H7 (cell line): Measurements from ENCODE around the genes STEAP4 and GATAD1.

GRCh38 chr7:87628815-87629322, 671 bp downstream of the RUNDC3B start:
- RAMPAGE, long total RNA: no peak

- RAMPAGE, long total RNA: no peak
Observed at GRCh38 chr7:88306277-88307263, at the start of gene STEAP4. Gene STEAP4 (minus strand): TSS chr7:88306894.

DNA sequence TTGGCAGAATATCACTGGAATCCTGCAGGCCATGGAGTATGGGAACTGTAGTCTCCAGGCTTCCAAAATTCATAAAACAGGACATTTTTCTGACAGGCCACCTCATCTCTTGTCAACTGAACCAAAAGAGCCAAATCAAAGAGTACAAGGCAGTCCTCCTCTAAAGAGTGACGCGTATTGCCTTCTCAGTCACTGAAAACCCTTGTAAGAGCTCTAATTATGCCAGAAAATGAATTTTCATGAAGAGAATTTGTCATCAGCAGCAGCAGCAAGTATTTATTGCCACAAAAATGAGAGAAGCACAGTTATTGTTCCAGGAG, 314.4 kb upstream of the STEAP1 start:
- RAMPAGE, long total RNA: no peak

GRCh38 chr7:90118536-90119097, 35.7 kb upstream of the STEAP1 start:
- RAMPAGE, long total RNA: no peak

DNA sequence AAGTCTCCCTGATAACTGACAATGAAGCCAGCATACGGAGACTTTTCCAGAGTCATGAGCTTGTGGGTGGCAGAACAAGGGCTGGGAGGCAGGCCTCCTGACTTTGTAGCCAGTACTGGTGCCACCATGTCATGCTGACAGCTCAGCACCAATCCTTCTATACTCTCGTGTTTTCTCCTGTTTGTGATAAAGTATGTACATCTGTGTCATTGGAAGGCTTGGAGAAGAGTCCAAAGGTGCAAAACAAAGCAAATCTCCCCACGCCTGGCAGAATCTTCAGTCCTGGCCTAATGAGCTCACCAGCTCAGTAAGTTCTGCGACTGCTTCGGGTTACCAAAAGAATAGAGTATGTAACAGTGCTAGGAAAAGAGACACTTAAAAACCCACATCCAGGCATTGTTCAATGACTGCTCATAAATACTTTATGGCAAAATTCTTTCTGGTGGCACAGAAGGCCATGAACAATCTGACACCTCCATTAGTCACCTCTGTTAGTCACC, 24.4 kb downstream of the STEAP1 start:
- RAMPAGE, long total RNA: no peak

DNA sequence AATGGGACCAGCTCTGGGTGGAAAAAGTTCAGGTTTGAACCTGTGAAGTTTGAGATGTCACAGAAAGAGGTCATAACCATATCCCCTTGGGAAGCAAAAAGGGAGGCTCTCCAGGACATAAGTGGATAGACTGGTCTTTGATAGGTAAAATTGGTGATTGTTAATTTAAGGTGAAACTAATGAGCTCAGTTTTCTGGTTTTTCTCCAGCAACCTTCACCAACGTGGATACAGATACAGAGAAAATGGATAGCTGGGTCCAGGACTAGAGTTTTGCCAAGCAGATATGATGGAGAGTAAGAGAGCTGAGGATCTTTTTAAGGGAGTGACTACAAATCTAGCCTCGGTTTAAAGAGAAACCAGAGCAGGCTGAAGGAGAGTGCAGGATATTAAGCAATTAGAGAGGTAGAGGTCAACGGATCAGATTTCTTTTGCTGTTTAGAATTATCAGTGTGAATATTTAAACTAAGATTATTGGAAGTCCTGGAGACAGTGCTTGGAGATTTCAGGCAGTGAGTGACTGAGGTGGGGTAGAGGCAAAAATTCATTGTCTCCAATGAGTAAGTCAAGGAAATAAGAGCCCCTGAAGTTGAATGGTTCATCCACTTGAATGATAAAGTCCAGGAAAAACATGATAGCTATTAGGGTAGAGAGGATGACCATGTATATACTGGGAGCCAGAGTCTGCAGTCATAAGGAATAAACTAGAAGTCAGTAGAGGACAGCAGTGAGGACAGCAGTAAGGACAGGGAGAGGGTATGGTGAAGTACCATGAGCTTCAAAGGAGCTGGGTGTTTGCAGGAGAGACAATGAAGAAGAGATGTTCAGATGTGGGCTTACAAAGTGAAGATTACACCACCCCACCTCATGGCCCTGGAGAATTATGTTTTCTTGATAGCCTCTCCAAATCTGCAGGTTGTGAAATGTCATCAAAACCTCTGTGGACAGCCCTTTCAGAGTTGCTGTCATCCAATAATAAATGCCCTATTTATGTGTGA, 3.1 kb downstream of the STEAP2 start:
- RAMPAGE, long total RNA: no peak

GRCh38 chr7:90231298-90231692, 13.7 kb upstream of the CFAP69 start:
- RAMPAGE, long total RNA: no peak

DNA sequence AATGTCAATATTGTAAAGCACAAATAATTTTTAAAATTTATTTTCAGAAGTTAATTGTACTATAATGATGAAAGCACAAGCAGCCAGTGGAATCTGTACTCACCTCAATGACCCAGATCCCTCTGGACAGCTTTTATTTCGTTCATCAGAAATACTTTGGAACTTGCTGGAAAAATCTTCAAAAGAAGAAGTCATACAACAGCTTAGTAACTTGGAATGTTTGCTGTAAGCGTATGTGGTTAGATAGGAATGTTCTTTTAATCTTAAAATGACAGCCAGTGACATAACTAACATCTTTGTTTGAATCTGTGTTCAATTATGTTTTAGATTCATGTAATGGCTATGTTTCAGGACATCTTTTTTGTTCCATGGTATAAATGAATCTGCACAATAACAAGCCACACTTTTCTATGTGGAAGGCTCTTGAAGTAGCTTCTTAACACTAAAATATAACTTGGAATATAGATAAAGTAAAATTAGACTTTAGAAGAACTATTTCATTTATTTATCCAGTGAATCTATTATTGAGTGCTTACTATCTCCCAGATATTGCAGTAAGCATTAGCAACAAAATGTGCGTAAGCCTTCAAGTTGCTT, 26.9 kb downstream of the CFAP69 start:
- RAMPAGE, long total RNA: no peak

- RAMPAGE, long total RNA: no peak
Observed at GRCh38 chr7:90647943-90648450, 51.9 kb downstream of the CDK14 start.

- RAMPAGE, long total RNA: no peak
Observed at GRCh38 chr7:90718938-90719762, 123.0 kb downstream of the CDK14 start.

- RAMPAGE, long total RNA: no peak
Observed at GRCh38 chr7:91085131-91085737, 179.0 kb upstream of the FZD1 start.

GRCh38 chr7:91266859-91268196, 3.1 kb downstream of the FZD1 start:
- RAMPAGE, long total RNA: no peak

DNA sequence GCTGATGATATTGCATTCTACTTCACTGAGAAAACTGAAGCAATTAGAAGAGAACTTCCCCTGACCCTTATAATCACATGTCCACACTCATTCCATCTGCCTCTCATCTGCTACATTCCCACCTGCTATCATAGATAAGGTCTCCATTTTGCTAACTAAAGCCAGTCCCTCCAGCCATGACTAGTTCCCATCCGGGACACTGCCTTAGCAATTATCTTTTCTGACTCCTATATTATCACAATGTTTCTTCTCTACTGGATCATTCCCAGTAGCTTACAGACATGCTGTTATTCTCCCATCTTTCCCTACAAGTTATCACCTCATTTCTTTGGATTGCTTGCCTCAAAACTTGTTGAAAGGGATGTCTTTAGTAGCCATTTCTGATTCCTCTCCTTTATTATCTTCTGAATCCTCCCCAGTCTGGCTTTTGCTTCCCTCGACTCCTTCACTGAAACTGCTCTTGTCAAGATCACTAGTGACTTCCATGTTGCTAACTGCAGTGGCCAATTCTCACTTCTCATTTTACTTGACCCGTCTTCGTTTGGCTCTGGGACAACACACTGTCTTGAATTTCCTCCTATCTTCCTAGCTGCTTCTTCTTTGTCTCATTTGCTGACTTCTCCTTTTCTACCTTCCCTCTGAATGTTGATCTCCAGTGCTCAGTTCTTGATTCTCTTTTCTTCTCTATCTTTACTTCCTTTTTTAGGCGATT, 35.9 kb downstream of the FZD1 start:
- RAMPAGE, long total RNA: no peak

DNA sequence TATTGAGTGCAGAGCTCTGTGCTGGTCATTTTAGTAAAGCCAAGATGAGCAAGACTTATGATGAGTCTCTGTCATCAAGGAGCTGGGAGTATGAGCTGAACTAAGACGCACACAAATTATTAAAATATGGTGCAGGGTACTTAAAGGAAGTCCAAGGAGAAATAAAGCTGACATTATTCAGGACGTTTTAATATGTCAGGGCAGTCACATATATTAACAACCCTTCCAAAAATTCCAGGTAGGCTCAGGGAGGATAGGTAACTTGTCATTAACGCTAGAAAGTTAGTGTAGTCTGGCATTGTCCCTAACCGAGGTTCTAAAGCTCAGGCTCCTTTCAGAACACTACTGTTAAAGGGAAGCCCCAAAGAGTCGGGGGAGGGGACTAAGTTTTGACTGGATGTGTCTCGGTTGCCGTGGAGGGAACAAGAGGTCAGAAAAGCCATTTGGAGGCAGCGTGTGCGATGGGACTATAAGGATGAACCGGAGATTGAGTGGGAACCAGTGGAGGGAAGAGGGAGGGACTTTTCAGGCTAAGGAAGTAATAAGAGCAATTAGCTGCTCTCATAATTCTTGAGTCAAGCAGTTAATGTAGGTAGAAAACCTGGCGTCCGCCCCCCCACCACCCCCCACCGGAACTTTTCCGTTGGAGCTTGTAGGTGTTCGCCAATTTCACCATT, 656 bp upstream of the AKAP9 start:
- RAMPAGE, long total RNA: no peak

DNA sequence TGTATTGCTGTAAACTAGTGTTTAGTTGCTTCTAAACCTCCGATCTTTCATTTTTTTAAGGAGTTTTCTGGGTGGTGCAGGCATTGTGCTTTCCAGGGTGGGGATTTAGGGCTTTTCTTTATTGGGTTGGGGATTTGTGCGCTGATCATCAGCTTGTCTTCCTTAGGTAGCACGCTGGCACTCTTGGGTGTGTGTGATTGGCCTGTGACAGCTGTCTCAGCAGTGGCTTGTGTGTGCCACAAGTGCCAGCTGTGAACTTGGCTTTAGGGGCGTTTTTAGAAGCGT, 700 bp downstream of the AKAP9 start:
- RAMPAGE, long total RNA: no peak

DNA sequence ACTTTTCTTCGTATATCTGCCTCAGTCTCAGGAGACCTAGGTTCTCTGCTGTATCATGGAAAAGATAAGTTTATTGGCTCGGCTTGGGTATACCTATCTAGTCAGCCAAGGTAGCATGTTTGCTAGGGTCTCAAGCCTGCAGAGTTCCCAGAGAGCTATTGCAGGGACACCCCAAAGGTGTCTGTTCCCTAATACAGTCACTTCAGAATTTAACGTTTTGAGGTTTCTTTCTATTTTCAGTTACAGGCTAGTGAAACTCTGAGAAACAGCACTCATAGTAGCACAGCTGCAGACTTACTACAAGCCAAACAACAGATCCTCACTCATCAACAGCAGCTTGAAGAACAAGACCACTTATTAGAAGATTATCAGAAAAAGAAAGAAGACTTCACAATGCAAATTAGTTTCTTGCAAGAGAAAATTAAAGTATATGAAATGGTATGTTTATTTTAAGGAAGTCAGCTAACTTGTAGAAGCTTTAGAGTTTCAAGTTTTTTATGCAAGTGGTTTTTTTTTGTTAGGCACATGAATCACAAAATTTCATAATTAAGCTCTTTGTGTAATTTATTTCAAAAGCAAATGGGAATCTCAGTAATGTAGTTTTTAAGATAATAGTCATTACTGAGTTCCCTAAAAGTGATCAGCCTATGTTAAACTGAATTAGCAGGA, 54.8 kb downstream of the AKAP9 start:
- RAMPAGE, long total RNA: no peak

DNA sequence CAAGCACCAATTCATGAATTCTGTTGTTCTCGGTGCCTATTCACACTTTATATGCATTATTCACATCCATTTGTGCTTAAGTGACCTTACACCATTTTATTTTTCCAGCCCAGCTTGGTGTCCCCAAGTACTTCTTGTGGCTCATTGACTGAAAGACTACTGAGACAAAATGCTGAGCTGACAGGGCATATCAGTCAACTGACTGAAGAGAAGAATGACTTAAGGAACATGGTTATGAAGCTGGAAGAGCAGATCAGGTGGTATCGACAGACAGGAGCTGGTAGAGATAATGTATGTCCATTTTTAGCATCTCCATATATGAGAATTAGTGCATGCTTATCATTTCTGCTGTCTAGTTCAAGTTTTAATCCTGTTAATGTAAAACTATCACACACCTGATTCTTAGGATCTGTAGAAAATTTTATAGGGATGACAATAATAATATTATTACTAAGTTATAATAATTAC, 34.7 kb downstream of the CYP51A1 start:
- RAMPAGE, long total RNA: no peak

- RAMPAGE, long total RNA: no peak
Observed at GRCh38 chr7:92133477-92134297, 590 bp downstream of the CYP51A1 start.

DNA sequence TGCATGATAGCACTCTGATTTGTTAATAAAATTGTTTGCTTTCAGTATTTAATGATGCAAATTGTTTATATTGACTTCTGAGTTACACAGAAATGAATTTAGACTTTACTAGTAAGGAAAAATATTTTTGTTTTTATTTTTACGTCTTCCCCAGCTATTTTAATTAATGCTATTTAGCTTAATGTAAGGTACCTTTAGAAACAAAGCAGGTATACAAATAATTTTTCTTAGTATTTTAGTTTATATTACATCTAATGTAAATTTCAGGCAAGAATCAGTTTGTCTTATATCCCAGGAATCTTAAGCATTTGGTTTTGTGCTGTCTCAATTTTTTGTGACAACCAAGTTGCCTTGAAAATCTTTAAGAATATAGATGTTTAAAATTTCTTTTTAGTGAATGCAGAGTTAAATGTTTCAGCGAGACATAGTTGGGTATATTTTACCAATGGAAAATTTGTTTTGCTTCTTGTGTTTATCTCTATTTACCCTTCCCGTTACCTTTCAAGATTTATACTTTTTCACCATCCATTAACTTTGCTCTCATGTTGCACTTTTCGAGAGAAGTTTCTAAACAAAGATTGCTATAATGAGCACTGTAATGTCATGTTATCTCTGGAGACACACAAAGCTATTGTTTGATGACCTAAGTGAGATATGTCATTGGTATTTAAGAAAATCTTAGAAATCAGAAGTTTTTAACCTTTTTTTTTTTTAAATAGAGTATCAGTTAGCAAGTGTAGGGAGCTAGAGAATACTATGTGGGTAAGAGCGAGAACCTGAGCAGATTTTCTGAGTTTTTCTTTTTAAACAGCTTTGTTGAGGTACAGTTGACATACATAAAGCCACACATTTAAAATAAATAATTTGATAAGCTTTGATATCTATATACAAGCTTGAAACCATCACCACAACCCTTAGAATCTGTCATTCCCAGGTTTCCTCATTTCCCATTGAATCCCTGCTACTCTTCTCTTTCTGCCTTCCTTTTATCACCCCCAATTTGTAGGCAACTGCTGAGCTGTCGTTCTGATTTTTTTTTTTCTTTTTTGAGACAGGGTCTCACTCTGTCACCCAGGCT, 99.7 kb downstream of the ANKIB1 start:
- RAMPAGE, long total RNA: no peak

- RAMPAGE, long total RNA: no peak
Observed at GRCh38 chr7:92447027-92447858, at the start of gene GATAD1. Gene GATAD1 (plus strand): TSS chr7:92447482.